Kidney epithelial cell (primary cell): ENCODE data around the gene MYO18B.

DNA sequence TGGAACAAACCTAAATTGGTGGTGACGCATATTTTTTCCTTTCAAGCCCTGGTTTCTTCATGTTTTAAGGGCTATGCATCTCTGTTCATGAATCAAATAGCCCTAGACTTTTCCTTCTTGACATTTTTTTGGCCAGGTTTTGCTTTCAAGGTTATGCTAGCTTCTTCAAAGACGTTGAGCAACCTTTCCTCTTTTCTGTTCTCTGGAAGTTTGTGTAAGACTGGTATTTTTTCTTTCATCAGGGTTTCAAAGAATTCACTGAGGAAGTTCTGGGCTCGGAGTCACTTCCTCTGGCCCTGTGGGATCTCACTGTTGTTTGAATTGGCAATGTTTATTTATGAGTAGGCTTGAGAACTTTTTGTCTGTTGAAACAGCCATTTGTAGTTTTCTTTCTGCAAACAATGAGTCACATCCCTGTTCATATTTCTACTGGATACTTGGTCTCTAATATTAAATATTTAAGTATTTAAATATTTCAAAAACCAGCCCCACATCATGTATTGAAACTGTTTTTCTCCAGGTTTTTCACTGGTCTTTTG, 26.7 kb downstream of the SUSD2 start:
- RAMPAGE, long total RNA, result no peak
- RRBS, result no CpG with 5 or more reads among the region's 3 CpGs

DNA sequence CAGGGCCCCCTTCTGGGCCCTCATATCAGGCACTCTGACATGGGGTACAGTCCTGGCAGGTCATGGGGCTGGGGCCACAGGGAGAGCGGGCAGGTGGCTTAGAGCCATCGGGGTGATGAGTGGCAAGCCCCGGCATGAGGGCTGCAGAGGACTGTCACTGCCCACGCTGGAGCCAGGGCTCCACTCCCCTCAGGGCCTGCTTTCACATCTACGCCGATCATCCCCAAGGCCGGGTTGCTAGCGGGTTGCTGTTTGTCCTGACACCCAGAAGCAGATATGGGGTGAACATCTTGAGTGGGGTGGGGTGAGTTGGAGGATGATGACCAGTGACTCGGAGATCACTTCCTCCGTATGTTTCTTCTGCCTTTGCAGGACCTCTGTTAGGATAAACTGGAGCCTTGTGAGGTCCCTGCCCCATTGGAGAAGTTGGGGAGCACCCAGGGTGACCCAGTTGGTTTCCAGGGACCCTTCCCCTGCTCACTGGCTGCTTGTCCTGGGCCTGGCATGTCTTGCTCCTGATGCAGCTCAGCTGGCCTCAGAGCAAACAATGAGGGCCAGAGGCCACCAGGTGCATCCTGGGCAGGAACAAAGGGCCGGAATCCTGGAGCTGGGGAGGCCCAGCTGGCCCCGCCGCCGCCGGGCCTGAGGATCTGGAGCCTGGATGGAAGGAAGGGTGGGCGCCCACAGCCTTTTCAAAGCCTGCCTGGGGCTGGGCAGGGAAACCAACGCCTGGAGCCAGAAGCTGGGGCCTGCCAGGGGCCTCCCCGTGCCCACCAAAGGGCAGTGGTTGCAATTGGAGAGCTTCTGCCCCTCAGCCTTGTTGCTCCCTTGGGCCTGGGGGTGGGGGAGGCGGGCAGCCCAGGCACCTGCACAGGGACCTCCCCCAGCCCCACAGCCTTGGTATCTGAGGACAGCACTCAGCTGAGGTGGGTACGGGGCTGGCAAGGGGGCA, 7.5 kb upstream of the ADORA2A start:
- RAMPAGE, long total RNA, result no peak
- RRBS, result 57% methylated on average over 8 of the region's 20 CpGs

DNA sequence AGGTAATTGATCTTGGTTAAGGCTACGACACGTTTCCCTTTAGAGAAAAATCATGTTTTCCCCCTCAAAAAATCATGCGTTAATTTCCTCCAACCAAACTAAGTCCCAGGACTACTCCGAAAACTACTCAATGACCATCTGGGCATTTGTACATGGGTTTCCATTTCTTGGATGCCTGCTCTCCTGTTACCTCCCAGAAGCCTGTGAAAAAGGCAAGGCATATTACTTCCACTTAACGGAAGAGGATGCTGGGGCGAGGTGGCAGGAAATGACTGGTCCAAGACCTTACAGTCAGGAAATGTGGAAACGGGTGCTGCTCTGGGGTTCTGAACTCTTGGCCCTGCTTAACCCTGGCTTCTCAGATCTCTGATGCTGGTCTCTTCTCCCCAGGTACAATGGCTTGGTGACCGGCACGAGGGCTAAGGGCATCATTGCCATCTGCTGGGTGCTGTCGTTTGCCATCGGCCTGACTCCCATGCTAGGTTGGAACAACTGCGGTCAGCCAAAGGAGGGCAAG, 12.9 kb downstream of the ADORA2A start:
- RAMPAGE, long total RNA, result no peak
- RRBS, result no CpG with 5 or more reads among the region's 12 CpGs

- RAMPAGE, long total RNA, result no peak
Measured at GRCh38 chr22:24467050-24467346, 28.1 kb upstream of the UPB1 start.

GRCh38 chr22:24507737-24508203, 12.6 kb downstream of the UPB1 start:
- RAMPAGE, long total RNA, result no peak
- RRBS, result no CpG with 5 or more reads among the region's 8 CpGs

DNA sequence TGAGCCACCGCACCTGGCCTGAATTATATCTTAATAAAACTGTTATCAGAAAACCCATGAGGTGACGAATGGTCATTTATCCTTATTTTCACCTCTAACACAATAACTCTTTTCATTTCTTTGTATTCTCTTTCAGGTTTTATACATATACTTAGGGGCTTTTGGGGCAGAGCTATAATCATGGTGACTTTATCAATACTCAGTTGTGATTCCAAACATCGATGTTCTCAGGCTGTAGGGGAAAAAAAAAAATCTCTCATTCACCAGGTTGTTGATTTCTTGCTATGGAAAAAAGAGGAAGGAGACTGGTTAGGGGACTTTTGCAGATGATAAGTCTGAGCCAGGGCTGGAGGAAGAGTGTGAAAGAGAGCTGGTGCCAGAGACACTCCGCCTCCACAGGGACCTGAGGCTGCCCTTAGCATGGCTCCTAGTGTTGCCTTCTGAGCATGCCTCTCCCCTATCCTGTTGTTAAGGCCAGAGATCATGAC, 16.8 kb downstream of the UPB1 start:
- RAMPAGE, long total RNA, result no peak
- RRBS, result no CpG with 5 or more reads among the region's 4 CpGs

GRCh38 chr22:24578021-24579122, 14.5 kb downstream of the LRRC75B start:
- RAMPAGE, long total RNA, result no peak
- RRBS, result no CpG with 5 or more reads among the region's 8 CpGs

DNA sequence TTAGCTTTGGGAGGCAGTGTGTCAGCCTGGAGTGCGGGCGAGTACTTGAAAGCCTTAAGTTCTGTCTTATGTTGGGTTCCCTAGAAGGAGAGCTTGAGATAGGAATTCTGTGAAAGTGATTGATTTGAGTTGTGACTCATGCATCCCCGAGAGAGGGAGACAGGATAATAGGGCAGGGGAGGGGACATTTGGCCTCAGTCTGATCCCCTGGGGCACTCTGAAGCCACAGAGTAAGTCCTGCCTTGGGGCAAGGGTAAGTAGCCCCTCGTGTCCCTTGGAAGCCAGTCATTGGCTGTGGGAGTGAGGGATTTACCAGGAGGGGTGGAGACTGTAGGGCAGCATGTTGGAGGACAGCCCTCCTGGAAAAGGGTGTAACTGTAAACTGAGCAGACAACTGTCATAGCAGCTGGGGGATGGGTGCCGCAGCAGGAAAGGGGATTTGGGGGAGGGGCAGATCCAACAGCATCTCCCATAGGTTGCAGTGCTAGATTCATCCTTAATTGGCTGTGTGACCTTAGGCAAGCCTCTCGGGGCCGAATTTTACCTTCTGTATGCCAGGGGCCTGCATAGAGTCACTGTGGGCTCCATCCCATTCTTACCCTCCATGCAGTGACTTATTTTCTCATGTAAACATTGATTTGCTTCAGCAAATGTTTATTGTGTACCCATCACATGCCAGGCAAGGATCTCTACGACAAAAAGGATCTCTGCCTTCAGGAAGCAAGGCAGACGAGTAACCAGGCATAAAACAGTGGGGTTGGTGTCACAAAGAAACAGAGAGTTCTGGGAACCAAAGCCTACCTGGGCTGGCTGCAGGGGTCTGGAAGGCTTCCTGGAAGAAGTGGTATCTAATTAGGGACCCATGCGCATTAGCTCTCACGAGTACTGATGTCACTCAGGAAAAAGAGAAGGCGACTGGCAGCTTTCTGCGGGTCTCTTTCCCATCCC, 44.2 kb downstream of the KIAA1671 start:
- RAMPAGE, long total RNA, result no peak
- RRBS, result no CpG with 5 or more reads among the region's 13 CpGs

DNA sequence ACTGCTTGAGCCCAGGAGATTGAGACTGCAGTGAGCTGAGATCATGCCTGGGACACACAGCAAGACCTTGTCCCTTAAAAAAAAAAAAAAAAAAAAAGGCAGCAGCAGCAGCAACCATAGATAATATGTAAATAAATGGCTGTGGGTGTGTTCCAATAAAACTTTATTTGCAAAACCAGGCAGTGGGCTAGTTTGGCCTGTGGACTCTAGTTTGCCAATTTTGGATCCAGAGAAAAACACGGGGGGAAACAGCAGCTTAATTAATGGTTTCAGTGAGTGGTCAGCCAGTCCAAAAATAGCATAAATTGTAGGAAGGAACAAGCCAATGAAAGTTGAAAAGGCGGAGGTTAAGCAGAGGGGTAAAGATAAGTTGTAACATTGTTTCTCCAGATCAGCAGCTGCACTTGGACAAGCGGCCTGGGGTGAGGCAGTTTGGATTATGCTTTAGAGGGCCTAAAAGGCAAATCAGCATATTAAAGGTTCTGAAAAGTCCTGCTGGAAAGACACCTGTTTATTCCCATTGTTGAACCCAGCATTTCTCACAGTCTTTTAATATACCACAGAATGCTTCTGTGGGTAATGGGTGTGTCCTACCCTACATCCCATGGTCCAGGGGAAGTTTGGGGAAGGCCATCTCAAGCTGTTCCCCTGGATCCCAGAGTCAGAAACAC, 62.8 kb downstream of the KIAA1671 start:
- RAMPAGE, long total RNA, result no peak
- RRBS, result no CpG with 5 or more reads among the region's 3 CpGs

DNA sequence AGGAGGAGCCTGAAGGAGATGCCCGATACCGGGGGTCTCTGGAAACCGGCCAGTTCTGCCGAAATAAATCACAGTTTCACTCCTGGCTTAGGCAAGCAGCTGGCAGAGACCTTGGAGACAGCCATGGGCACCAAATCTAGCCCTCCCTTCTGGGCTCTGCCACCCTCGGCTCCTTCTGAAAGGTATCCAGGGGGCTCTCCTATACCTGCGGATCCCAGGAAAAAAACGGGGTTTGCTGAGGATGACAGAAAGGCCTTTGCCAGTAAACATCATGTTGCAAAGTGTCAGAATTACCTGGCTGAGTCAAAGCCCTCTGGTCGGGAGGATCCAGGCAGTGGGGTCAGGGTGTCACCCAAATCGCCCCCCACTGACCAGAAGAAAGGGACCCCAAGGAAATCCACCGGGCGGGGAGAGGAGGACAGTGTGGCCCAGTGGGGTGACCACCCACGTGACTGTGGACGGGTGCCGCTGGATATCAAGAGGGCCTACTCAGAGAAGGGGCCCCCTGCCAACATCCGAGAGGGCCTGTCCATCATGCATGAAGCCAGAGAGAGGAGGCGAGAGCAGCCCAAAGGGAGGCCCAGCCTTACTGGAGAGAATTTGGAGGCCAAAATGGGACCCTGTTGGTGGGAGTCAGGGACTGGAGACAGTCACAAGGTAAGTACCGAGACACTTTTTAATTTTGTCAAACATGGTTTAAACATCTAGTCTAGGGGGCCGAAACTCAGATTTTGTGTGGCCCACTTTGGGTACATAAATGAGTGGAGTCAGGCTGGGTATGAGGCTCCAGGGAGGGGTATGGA, 88.6 kb downstream of the KIAA1671 start:
- RAMPAGE, long total RNA, result no peak
- RRBS, result no CpG with 5 or more reads among the region's 18 CpGs

- RAMPAGE, long total RNA, result no peak
- RRBS, result no CpG with 5 or more reads among the region's 7 CpGs
Measured at GRCh38 chr22:25119340-25120595, 79.9 kb upstream of the CRYBB3 start.

DNA sequence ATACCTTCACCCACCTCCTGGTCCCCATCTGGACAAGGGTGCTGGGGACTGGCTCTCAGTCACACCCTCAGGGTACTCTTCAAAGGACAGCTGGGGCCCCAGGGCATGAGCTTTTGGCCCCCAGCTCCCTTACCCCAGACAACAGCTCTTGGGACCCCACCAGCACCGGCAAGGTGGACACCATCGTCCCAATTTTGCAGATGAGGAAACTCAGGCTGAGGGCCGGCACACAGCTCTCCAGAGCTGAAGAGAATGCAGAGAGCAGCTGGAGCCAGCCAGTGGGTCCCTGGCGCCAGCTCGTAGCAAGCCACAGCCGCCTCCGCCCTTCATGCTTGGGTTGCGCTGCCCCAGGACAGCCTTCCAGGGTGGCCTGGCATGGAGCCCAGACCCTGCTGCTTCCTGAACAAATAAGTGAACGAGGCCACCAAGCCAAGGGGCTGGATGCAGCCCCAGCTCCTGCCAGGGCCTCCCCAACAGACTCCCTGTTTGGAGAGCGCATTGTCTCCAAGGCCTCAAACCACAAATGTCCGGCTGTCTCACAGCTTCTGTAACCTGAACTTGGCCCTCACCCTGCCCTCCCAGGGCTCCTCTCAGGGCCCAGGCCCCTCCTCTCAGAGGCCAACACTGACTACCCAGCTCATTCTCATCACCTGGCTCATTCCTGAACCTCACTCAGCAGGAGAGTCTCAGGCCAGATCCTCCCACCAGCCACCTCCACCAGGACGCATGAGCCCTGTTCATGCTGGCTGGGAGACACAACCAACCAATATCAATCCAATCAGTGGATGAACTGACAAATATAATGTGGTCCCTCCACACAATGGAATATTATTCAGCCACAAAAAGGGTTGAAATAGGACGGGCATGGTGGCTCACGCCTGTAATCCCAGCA, 163.6 kb upstream of the GRK3 start:
- RAMPAGE, long total RNA, result no peak
- RRBS, result 30% methylated on average over 3 of the region's 14 CpGs

DNA sequence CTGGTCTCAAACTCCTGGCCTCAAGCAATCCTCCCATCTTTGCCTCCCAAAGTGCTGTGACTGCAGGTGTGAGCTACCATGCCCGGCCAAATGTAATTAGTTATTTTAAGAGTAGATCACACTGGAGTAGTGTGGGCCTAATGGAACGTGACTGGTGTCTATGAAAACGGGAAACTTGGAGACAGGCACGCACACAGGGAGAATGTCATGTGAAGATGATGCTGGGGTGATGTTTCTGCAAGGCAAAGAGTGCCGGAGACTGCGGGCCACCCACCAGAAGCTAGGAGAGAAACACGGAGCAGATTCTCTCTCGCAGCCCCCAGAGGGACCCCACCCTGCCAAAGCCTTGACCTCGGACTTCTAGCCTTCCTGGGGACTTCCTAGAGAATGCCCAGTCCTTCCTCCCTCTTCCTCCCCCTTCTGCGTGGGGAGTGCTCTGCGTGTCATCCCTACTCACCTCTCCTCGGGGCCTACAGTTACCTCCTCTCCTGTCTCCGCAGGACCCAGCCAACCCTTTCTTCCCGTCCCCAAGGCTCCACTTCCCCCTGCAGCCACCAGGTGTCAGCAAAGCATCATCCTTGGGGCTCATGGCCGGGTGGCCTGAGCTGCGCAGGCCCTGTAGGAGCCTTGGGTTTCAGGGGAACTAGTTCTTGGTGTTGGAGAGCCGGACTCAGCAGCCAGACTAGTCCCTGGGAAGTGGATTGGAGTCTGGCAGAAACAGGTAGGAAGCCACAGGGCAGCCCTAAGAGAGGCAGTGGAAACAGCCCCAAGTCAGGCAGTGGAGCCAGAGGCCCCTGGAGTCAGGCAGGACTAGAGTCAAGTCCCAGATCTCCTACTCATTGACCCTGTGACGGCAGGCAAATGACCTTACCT, 102.1 kb upstream of the GRK3 start:
- RAMPAGE, long total RNA, result no peak
- RRBS, result 10% methylated on average over 3 of the region's 18 CpGs

DNA sequence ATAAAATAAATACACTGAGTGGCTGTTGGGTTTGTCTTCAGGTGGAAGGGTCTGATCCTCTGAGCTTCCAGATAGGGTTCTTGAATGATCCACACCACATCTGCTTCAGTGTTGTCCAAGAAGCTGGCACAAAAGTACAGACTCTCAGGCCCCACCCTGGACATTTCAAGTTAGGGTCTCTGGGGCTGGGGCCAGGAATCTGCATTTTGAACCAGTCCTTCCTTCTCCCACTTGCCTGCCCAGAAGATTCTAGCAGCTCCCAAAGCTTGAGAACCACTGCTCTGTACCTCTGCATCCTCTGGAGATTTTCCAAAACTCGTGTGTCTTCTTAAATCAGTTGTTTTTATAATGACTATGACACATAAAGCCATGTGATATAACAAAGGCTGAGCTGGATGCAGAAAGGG, 37.6 kb upstream of the GRK3 start:
- RAMPAGE, long total RNA, result no peak
- RRBS, result no CpG with 5 or more reads among the region's 1 CpG

GRCh38 chr22:25656429-25657241, 85.4 kb upstream of the MYO18B start:
- RAMPAGE, long total RNA, result no peak
- RRBS, result no CpG with 5 or more reads among the region's 1 CpG

GRCh38 chr22:25697835-25698327, 44.1 kb upstream of the MYO18B start:
- RAMPAGE, long total RNA, result no peak
- RRBS, result no CpG with 5 or more reads among the region's 1 CpG

DNA sequence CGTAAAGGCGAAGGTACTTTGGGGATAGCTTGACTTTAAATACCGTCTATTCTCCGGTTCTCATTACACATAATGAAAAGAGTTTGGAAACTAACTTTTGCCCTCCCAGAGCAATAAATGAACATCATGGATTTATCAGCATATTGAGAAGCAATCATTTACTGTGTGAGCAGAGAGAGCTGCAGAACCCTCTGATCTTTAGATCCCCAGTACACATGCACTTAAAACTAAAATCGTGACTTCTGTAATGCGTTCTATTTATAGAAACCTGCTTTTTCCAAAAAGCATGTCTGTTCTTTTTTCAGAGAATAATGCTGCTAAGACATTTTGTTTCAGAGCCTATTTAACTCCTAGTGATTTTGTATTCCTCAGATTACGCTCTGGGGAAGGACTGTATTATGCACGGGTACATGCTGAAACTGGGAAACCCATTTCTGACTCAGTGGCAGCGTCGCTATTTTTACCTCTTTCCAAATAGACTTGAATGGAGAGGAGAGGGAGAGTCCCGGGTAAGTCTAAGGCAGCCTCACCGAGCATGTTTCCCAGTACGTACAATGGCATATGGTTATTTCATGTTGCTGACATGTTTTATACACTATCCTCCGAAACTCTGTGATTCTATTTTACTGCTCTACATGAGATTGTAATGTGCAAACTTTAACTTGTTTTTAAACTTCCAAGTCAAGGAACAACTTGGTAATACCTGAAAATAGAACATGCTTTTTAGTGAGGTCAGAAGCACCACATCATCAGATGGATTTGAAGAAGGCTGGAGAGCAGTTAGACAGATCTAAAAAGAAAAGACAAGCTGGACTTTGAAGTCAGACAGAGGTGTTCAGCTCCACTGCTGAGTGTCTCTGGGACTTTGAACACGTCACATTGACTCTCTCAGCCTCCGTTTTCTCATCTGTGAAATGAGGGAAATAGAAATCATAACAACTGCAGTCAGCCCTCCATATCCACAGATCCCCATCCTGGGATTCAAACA, 23.8 kb upstream of the MYO18B start:
- RAMPAGE, long total RNA, result no peak
- RRBS, result no CpG with 5 or more reads among the region's 16 CpGs

DNA sequence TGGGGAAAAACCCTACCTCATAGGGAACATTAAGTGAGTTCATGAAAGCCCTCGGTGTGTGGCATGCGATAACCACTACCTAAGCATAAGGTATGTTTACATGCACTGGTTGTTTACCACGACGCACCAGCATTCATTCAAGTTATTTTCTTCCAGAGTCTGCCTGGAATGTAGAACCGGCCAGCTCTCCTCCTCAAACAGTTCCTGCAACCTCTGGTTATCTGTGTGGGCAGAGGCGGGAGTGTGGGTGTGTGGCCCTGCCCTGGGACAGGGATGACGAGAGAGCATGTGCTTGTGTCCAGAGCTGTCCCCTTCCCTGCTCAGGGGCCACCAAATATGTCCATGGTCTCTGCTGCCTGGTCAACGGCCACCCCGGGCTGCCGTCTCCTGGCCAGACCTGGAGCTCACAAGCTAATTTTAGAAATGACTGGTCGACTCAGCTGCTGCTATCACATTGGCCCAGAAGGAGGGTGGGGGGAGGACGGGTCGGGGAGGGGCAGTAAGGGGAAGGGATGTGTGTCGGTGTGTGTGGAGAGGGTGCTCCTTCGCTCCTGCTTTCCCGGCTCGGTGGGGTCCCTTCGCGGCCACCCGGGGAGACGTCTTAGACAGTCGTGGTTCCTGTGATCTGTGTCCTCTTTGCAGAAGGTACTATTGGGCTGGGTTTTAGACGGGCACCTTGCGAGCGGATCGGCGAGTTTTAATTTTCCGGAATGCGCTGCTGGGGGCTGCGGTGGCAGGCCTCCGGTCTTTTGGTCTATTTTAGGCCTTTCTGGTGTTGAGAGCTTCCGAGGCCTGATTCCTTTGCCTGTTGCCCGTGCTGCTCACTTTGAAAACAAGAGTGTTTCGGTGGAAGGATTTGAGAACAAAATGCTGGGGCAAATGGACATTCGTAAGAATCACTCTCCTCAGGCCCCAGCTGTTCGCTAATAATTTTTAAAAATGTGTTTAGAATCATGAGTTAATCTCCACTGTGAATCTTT, at the start of gene MYO18B:
Gene MYO18B, plus strand, starts transcription at position 540 of the 980 bp plus-strand sequence.
- RAMPAGE, long total RNA, result no peak
- RRBS, result 96% methylated on average over 4 of the region's 36 CpGs

DNA sequence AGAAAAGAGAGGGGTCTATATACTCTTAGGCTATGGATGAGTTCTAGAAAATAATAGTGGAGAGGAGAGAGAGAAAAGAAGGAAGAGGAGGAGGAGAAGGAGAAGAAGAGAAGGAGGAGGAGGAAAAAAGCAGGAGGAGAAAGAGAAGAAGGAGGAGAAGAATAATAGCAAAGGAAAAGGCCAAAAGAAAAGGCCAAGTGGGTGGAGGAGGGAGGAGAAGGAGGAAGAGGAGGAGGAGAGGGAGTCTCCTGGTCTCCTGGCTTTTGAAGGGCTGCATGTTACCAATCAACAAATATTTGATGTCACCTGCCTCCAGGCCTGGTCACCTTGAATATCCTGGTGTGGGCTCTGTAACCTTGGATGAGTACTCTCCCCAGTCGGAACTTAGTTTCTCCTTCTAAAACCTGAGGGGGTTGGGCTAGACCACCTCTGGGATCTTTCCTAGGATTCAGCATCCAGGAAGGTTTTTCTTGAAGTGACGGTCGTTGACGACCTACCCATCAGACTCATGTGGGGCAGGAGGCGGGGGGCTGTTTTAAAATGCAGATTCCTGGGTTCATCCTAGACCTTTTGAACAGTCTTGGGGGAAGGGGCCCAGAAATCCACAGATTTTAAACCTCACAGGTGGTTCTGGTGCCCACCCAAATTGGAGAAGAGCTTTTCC, 1.5 kb downstream of the MYO18B start:
- RAMPAGE, long total RNA, result no peak
- RRBS, result no CpG with 5 or more reads among the region's 5 CpGs

GRCh38 chr22:25844200-25844570, 102.2 kb downstream of the MYO18B start:
- RAMPAGE, long total RNA, result no peak
- RRBS, result no CpG with 5 or more reads among the region's 6 CpGs